H7 (cell line): ENCODE measurements around a stretch of chr5.

DNA sequence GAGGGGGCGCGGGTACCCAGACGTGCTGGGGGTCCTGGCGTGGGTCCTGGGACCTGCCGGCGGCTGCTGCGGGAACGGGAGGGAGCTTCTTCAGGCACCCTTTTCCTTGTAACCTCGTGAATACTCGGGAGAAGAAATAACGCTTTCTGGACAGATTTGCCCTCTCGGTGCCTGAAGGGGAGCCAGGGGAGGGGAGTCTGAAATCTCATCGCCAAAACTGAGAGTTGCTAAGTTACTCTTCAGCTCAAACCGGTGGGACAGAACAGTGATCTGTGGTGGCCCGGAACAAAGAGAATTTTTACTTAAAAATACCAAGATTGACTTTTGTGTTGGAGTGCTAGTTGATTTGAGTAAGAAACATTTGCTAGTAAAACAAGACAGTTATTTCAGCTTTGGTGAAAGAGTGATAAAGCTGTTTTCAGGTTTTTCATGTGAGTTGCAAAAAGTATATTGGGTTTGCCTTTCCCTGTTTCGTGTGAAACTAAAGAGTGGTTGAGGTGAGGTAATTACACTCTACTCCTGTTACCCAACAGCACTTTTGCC, 649 bp downstream of the PLEKHG4B start:
- RAMPAGE, long total RNA, result no peak

GRCh38 chr5:200826-201575, 9.7 kb downstream of the LRRC14B start:
- RAMPAGE, long total RNA, result no peak

DNA sequence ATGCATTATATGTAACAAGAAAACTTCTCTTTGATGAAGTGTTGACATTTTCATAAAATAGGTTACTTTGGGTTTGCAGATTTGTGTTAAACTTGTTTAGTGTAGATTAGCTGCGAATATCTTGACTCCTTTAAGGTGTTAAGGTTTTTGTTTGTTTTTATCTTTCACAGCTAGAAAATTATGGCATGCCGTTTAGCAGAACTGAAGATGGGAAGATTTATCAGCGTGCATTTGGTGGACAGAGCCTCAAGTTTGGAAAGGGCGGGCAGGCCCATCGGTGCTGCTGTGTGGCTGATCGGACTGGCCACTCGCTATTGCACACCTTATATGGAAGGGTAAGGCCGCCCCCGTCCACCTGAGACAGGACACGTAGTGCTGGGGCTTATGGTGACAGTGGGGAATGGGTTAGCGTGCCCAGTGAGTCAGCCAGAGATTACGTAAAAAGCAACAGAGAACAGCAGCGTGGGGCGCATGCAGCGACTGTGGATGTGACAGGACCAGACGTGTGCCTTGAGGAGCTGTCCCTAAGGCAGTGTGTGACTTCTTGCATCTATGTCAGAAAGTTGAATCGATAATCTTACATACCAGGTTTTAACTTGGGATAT, 7.7 kb downstream of the SDHA start:
- RAMPAGE, long total RNA, result no peak

DNA sequence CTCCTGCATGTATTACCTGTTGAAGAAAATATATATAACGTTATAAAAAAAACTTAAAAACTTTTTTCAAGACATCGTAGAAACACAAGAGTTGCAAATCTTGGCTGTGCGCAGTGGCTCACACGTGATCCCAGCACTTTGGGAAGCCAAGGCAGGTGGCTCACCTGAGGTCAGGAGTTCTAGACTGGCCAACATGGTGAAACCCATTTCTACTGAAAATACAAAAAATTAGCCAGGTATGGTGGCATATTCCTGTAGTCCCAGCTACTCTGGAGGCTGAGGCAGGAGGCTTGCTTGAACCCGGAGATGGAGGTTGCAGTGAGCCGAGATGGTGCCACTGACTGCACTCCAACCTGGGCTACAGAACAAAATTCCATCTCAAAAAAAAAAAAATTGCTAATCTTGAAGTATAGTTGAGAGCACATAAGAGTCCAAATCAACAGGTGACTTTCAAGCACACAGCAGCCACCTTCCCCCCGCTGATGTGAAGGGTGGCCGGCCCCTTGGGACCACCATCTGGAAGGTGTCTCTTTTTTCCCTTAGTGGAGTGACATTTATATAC, 21.1 kb downstream of the SDHA start:
- RAMPAGE, long total RNA, result no peak

GRCh38 chr5:278844-279596, 7.6 kb downstream of the PDCD6 start:
- RAMPAGE, long total RNA, result no peak

- RAMPAGE, long total RNA, result no peak
Measured at GRCh38 chr5:279940-280613, 8.6 kb downstream of the PDCD6 start.

- RAMPAGE, long total RNA, result no peak
Measured at GRCh38 chr5:282190-283183, 11.0 kb downstream of the PDCD6 start.

DNA sequence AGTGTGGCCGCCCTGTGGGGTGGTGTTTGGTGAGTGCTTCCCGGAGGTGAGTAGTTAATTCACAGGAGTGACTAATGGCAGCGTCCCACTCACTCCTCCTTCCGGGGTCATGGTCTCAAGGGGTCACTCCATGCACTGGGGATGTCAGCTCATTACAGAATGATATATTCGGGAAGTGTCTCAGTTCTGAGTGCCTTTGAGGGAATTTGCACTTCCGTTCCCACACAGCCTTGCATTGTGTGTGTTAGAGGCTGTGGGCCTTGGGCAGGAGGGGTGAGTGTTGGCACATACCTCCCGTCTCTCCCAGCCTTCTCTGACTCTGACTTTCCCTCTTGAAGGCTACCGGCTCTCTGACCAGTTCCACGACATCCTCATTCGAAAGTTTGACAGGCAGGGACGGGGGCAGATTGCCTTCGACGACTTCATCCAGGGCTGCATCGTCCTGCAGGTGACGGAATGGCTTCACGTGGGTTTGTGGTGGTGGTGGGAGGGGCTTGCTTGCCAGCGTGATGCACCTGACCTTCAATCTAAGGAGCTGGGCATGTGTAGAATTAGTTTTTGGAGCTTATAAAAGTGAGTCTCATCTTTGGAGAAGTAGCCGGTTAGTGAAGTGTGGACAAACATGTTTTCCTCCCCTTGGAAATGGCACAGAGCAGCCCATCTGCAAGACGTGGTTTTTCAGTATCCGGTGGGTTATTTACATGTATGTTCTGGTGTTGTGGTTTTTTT, 10.4 kb upstream of the AHRR start:
- RAMPAGE, long total RNA, result no peak

DNA sequence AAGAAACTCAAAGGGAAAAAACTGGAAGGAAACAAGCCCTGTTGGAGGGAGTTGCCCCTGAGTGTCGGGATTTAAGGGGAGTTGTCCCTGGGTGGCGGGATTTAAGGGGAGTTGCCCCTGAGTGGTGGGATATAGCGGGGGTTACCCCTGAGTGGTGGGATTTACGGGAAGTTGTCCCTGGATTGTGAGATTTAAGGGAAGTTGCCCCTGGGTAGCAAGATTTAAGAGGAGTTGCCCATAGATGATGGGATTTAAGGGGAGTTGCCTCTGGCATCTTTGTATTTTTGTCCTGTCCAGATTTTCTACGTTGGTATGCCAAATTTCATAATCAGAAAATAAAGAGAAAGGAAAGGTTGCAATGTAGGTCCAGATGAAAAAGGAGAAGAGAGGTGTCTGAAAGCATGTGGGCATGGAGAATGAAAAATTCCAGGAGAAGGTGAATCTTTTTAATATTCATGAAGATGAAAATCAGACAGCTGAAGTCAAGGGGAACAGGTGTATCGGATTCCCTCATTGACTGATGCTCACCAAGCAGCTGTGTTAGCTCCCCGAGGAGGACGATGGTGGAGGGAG, 1.7 kb downstream of the EXOC3 start:
- RAMPAGE, long total RNA, result no peak

GRCh38 chr5:465365-466099, 22.6 kb downstream of the EXOC3 start:
- RAMPAGE, long total RNA, result no peak

- RAMPAGE, long total RNA, result no peak
Measured at GRCh38 chr5:473408-473715, 30.4 kb downstream of the EXOC3 start.

DNA sequence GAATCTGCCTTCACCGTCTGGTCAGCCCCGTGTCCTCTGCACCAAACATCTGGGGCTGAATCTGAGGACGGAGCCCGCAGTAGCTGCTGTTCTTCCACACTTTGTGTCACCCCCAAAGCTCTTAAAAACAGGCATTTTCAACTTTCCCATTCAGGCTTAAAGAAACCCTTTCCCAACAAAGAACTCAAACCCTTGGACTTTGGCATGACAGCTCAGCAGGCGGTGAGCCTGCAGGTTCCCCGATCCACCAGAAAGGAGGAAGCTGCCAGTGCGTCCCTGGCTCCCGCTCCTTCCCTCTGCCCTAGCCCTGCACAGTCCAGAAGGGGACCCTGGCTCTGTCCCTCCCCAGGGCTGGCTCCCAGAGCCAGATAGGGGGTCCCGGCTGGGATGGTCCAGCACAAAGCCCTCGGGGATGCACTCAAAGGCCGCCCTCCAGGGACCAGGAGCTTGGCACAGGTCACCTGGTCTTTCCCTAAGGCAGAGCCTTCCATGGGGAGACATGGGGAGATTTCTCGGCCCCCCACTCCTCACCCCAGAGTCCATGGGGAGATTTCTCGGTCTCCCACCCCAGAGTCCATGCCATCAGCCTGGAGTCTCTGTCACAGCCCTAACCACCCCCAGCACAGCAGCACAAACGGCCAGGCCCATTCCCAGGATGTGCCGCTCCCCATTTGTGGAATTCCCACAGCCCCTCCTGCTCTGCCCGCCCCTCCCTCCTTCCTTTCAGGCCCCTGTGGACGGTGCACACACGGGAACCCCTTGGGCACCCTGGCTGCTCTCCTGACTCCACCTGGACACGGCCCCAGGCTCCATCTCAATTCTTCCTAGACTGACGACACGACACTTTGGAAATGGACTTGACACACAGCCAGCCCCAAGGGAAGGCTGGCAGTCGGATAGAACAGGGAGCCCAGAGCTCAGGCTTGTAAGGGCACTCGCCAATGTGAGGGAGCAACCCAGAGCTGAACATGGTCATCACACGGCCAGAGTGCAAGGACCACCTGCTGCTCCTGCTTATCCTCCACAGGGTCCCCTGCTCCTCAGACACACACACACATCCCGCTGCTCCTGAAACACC, 9.3 kb downstream of the SLC9A3 start:
- RAMPAGE, long total RNA, result no peak

DNA sequence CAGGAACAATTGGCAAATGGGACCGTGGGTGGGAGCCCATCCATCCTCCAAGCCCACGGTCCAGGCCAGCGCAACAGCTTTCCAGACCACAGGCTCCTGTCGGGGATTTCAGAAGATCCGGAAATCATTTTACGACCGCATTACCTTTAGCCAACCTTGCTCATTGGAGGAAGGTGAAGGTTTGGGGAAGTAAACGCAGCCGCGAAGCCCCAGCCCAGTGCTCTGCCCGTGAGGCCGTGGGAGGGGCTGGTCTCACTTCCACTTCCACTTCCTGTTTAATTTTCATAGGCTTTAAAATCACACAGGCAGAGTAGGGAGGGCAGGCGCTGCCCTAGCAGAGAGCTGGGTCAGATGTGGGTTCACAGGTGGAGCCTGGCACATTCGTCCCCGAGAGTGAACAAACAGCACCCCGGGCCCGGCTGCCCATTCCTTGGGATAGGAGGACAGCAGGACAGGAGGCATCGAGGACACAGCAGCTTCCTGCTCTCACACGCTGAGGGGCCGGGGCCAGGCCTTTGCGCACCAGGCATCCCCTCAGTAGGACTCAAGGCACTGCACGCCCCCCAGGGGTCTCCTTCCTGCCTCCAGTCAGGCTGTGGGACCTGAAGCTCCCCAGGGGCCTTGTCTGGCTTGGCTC, 19.8 kb upstream of the SLC9A3 start:
- RAMPAGE, long total RNA, result no peak

GRCh38 chr5:777203-777997, 7.1 kb downstream of the ZDHHC11B start:
- RAMPAGE, long total RNA, result no peak

- RAMPAGE, long total RNA, result no peak
Measured at GRCh38 chr5:849381-850026, 1.3 kb downstream of the ZDHHC11 start.

- RAMPAGE, long total RNA, result no peak
Measured at GRCh38 chr5:891051-892148, 1.2 kb downstream of the BRD9 start.

DNA sequence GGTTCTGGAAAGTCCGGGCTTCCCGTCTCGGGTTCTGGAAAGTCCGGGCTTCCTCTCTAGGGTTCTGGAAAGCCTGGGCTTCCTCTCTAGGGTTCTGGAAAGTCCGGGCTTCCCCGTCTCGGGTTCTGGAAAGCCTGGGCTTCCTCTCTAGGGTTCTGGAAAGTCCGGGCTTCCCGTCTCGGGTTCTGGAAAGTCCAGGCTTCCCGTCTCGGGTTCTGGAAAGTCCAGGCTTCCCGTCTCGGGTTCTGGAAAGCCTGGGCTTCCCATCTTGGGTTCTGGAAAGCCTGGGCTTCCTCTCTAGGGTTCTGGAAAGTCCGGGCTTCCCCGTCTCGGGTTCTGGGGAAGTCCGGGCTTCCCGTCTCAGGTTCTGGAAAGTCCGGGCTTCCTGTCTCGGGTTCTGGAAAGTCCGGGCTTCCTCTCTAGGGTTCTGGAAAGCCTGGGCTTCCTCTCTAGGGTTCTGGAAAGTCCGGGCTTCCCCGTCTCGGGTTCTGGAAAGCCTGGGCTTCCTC, 29.6 kb downstream of the SLC12A7 start:
- RAMPAGE, long total RNA, result no peak

DNA sequence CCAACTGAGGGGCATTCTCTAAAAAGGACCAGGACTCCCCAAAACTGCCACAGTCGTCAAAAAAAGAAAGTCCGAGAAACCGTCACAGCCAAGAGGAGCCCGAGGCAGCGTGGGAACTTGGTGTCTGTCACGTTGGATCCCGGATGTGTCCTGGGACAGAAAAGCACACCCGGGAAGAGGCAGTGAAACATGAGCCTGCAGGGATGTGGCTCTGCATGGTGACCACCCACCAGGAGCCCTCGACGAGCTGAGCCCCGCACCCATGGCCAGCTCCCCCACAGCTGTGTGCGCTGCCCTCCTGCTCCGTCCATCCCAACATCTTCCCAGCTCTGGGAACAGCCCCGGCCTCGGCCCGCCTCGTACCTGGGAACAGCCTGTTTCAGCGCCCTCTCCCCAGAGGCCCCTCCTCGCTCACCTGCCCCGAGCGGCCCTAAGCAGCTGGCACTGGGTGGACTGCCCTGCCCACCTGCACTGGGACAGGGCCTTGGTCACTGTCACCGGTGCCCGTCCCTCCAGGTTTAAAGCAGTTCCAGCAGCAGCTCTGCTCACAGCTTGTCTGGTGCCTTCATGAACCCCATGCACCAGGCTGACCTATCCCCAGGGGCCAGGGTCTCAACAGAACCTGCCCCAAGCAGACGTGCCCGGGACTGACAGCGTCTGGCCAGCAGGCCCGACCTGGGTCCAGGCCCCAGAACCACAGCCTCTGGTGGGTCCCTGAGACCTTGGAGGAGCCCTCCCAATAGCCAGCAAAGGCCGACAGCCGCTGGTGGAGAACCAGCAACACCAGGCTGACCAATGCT, 10.9 kb downstream of the SLC12A7 start:
- RAMPAGE, long total RNA, result no peak

DNA sequence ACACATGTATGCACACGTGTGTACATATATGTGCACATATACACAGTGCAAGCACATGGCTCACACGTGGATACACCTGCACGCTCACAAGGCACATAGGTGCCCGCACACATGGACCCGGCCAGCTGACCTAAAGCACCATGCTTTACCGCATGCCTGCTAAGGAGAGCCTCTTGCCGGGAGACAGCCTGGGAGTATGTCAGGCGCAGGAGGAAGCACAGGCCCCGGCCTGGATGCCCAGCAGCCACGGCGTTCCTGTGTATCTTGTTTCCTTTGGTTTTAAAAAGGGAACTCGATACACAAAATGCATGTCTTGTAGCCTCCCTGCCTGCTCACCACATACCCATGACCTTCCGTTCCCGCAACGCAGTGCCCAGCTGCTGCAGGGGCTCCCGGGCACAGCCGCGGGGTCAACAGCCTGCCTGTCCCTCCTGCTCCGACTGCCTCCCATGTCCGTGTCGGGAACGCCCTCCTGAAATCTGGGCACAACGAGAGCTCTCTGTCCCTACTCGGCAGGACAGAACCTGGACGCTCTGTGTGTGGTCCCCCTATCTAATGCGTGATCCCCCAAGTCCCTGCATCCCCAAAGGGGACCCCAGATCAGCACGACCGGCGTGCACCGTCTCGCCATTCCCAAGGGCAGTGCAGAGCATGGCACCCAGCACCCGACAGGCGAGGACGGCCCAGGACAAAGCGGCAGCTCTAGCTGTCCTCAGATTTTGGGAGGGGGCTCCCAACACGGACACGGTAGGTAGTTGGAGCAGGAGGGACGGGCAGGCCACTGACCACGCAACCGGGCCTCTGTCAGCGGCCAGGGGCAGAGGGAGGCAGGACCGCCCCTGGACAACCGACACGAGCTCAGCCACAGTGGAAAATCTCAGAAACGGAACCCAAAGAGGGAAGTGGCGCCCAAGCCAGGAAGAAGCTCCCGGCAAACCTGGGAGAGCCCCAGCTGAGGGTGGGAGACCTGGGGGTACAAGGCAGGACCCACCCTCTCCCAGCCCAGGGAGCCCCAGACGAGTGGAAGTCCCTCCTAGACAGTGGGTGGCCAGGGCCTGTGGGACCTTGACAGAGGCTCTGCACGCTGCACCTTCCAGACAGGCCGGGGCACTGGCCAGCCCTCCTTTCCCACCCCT, 3.4 kb downstream of the SLC12A7 start:
- RAMPAGE, long total RNA, result no peak

DNA sequence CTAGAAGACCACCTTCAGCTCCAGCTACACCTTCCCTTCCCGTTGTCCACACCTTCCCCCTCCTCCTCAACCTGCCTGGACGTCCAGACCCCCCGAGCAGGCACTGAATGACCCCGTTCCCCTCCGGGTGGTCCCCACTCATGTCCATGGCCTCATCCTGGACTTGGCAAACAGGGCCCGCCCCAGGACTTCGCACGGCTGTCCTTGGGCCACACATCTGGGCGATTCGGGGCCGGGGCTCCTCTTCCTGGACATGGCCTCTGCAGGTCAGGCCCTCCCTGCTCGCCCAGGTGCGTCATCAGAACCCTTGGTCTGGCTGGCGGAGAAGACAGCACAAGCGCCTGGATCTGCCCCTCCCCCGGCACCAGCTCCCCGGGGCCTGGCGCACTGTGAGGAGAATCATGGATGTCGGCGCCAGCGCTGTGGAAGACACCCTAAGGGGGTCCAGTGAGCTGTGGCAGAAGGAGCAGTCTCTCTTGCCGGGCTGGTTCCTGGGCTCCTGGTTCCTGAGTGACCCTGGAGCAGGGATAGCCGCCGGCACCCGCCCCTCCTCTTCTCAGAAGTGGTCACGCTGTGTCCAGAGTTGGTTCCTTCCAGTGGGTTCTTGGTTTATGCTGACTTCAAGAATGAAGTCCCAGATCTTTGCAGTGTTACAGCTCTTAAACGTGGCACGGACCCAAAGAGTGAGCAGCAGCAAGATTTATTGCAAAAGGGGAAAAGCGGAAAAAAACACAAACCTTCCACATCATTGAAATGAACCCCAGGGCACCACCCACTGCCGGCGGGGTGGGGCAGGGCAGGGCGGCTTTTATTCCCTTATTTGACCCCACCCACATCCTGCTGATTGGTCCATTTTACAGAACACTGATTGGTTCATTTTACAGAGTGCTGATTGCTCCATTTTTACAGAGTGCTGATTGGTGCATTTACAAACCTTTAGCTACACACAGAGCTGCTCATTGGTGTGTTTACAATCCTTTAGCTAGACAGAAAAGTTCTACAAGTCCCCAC, 25.9 kb upstream of the SLC12A7 start:
- RAMPAGE, long total RNA, result no peak